Measurements from ENCODE around the genes CTSS and MLLT11.

GRCh38 chr1:150280083-150280865 lies 2.1 kb upstream of the CIART start:
- PRO-cap, result no peak

DNA sequence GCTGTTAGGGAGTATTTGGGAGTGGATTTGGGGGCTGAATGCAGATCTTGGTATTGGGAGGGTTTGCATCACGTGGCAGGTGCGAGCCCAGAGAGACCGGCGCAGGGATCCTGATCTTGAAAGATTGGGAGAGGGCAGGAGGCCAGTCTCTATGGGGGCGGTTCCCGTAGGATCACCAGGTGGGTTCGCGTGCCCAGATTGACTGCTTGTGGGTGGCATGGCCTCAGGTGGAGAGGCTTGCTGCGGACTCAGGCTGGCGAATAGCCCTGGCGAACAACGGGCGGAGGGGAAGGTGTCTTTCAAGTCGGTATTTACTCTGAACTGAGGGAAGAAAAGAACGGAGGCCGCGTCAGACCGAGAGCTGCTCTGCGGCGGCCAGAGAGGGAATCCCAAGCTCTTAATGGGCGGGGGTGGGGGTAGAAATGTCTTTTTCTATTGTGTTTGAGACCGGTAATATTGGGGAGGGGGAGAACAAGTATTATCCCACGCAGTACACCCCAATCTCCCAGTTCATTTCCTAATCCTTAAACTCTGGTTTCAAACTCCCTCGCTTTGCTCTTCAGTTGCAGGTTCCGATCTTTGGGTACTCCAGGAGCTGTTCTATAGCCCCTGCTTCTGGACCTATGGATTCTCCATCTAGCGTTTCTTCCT lies 416 bp downstream of the CIART start:
- PRO-cap, result no peak

GRCh38 chr1:150545180-150546225 lies 3.7 kb upstream of the ADAMTSL4 start:
- PRO-cap, result no peak

- PRO-cap, result no peak
Measured at GRCh38 chr1:150557535-150558838, 8.8 kb downstream of the ADAMTSL4 start.

- PRO-cap, result no peak
Measured at GRCh38 chr1:150564061-150564671, 15.0 kb downstream of the ADAMTSL4 start.

DNA sequence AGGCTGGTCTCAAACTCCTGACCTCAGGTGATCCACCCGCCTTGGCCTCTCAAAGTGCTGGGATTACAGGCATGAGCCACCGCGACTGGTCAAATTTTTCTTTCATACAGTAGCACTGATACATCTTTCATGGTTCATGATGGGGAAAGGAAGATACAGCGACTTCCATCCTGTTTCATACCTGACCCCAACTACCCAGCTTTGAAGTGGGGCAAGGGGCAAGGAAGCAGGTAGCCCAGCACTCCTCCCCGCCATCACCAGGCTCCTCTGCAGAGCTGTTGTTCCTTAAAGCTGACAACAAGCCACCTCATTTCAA lies 12.3 kb downstream of the MCL1 start:
- PRO-cap, result bidirectional peak, plus-strand start outside the sequence, minus-strand start at position 277 of the sequence

DNA sequence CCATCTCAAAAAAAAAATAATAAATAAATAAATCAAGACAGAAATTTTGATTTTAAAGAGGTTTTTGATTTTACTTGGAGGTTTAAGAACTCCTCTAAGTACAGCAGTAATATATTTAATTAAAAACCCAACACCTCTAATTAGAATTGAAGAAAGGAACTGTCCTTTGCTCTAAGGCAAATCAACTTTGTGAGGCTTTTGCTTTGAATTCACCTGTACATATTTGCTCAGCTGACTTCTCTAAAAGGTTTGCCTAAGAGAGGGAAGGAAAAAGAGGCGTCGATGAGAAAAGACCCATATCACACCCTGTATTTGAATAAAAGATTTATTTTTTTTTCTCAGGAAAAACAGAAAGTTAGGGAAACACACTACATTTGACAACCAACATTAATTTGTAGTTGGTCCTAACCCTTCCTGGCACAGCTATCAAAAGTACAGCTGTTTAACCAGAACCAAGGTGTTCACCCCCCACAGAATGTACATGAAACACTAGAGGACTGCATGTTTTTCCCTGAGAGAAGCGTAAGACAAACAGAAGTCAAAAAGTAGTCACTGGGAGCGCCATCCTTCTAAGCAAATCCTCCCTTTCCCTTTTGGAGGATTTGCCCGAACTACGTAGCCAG lies 5.1 kb downstream of the MCL1 start:
- PRO-cap, result no peak

GRCh38 chr1:150582479-150583111 lies 3.2 kb upstream of the MCL1 start:
- PRO-cap, result no peak

- PRO-cap, result no peak
Measured at GRCh38 chr1:150631837-150632521, 2.6 kb upstream of the ENSA start.

GRCh38 chr1:150753235-150753938 lies 12.2 kb downstream of the CTSS start:
- PRO-cap, result no peak

DNA sequence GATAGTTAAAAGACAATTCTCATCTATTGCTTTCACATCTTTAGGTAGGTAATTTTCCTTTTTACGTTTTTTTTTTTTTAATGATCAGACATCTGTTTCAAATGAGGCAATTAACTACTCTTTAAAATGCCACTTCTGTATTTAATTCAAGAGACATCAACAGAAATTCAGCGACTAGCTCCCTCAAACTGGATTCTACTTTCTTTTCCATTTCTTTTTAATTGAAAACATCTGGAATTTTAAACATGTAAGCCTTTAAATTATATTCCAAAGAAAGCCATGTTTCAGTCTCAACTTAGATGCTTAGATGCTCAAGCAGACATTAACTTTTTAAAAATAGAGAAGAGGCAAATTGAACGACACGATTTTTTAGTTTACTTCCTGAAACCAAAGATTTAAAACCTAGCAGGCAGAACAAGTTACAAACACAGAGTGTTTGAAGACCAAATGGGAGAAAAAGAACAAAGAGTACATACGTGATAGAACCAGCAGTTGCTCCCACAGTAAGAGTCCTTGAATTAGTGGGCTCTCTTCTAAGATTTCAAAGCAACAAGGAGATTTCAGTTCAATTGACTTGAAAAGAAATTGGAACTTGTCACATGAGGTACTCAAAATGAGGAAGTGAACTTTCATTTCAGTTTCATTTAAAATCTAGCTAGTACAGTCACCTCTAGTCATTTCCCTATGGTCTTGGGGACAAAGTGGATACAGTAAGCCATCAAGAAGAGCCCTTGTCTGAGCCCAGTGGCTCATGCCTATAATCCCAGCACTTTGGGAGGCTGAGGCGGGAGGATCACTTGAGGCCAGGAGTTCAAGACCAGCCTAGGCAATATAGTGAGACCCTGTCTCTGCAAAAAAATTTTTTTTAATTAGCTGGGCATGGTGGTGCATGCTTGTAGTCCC lies at the start of gene CTSS:
Gene CTSS (minus strand): TSS at position 557 of the 903 bp plus-strand sequence.
- PRO-cap, result bidirectional peak, plus-strand start at position 673 of the sequence, minus-strand start at position 502 of the sequence

- PRO-cap, result no peak
Measured at GRCh38 chr1:150768314-150768647, 2.7 kb upstream of the CTSS start.

DNA sequence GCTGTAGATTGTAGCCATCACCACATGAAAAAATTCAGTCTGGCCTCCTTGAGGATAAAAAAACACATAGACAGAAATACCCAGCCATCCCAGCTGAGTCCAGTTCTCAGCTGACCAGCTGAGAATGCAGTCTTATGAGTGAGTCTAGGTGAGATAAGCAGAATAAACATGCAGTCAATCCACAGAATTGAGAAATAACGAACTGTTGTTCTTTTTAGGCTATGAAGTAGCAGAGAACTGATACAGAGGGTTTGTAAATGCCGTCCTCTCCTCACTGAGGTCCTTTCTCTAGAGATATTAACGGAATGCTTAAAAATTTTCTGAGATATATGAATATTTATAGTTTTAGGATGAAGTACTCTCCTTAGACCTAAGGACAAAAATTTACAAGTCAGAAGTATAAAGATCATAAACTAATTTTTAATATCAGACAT lies 24.1 kb downstream of the ARNT start:
- PRO-cap, result no peak

- PRO-cap, result no peak
Measured at GRCh38 chr1:151024484-151025208, 11.7 kb upstream of the BNIPL start.

- PRO-cap, result bidirectional peak, plus-strand start at chr1:151060411, minus-strand start at chr1:151060302
Measured at GRCh38 chr1:151059935-151060799, at the start of gene MLLT11. MLLT11 (plus strand) TSS chr1:151060397.

DNA sequence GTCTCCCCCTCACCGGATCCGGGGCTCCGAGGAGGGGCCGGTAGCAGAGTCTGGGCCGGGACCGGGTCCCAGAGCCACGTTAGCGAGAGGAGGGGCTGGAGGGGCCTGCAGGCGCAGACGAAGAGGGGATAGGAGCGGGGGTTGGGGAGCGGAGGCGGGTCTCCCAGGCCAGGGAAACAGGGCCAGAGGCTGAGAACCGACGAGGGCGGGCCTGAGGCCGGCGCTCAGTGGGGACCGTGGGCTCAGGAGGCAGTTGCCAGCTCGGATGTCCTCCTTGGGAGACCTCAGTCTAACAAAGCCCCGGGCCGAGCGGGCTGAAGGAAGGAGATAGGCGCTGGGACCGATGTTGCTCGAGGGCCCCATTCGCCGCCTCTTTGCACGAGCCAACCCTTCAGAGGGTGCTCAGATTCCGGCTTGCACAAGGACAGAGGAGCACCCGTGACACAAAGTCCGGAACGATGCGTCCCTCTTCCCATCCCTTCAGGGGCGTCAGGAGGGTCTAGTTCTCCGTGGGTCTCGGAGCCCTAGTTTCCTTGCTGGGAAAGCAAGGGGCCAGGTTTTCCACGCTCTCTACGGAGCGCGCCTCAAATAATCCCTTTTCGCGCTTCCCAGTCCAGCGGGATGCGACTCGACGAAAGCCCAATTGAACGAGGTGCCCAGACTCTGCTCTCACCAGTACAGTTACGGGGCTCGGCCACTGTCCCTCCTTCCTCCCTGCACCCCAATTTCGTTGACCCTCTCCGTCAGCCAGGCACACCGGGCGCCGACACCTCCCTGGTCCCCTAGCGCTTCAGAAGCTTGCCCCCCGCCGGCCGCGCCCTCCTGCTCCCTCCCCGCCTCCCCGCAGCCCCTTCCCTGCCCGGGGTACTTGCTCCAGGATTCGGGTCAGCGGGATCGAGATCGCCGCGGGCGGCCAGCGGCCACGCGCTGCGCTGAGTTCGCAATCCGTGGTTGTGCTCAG lies 590 bp downstream of the SEMA6C start:
- PRO-cap, result unidirectional peak, plus-strand start at position 252 of the sequence; bidirectional peak, plus-strand start at position 405 of the sequence, minus-strand start at position 293 of the sequence

DNA sequence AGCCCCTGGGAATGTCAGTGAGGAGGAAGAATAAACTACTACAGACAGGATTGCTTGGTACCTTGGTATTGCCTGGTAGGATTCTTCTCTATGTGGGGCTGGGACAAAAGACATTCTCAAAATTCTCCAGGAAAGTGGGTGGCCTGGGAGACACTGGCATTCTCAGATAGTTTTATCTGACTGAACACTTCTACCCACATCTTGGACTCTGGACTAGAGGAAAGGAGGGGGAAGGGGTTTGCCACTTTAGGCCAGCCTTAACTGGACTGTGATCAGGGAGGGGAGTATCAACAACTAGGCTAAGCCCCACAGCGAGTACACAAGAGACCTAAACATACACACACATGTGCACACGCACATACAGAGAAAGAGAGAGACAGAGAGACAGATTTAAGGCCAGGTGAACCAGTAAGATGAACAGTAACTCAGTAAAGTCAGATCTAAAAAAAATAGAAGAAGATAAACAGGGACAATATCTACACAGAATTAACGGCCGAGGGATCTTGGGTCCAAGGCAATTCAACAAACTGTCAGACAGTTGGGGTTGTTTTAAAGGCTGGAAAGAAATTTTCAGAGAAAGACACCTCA lies 1.3 kb upstream of the SEMA6C start:
- PRO-cap, result no peak

DNA sequence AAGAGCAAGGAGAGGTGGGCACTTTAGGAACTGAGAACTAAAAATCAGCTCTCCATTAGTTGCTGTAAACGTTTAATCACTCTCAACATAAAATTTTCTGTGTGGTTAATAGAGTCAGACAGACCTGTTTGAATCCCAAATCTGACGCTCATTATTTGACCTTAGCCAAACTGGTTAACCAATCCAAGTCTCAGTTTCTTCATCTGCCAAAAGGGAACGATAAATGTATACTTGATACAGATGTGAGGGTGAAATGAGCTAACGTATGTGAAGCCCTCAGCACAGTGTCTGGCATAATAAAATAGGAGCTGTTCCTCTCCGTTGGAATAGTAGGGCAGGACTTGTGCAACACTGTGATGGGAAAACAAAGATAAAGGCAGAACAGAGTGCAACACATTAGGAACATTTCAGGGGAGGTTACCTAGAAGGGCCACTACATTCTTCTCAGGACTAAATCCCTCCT lies 1.1 kb downstream of the LYSMD1 start:
- PRO-cap, result no peak

DNA sequence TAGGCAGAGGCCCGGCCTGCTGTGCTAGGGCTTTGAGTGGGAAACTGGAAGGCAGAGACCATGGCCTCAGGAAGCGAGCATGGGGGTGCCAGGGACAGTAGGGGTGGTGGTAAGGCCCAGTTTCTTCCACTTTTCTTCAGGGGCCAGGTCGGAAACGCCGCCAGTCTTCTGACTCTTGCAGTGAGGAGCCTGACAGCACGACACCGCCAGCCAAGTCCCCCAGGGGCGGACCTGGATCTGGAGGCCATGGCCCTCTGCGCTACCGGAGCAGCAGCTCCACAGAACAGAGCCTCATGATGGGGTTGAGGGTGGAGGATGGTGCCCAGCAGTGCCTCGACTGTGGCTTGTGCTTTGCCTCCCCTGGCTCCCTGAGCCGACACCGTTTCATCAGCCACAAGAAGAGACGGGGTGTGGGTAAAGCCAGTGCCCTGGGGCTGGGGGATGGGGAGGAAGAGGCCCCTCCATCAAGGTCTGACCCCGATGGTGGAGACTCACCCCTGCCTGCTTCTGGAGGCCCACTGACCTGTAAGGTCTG lies 8.5 kb downstream of the ZNF687 start:
- PRO-cap, result no peak

DNA sequence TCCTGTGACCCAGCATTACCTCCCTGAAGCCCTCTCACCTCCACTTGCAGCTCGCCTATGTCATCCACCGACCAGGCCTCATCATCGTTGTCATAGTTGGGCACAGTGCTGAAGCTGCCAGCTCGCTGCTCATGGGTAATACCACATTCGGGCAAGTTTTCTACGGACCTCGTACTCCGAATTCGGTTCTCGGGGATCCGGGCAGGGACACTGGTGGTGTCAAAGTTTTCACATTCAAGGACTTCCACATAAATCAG lies 21.2 kb downstream of the PI4KB start:
- PRO-cap, result no peak